Parotid gland (tissue), 1 donor: ENCODE results near the gene H3-7.

DNA sequence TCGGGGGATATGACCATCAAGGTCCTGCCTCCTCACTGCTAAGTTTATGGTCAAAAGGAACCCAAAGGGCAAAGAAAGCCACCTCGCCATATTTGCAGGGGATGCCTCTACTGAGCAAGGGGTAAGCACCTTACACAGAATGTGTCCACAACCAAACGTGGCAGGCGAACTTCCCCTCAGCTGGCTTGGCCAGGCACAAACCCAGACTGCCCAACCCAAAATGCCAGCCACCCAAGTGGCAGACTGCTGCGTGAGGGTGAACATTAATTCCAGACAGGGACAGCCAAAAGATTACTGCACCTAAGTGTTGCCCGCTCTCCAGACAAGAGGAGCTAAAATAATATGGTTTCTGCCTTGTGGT lies 16.0 kb downstream of the ZNF697 start:
- PRO-cap: no peak

DNA sequence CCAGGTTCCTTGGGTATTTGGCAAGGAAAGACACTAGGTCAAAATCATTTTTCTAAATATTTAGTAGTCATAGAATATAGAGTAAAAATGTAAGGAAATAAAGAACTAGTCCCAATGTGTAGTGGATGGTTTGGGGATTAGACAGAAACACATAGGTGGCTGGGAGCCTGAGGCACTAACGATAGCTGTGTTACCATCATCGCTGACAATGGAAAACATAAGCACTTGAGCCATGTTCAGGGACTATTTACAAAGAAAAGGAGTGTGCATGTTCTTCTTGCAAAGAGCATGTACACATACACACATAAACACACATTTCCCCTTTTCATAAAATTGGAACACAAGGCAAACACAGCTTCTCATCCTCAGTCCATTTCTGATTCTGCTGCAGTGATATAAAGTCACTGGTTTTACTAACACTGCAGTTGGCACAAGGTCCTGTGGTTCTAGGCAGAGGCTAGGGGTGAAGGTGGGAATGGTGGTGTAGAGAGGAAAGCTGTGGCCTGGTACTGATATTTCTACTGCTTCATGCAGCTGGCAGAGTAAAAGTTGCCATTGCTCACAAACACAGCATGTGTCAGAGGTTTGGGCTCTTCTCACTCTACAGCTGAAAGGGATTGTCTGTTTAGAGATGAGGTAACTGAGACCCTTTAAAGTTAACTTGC lies 620 bp downstream of the HMGCS2 start:
- PRO-cap: no peak

- PRO-cap: no peak
Observed at GRCh38 chr1:119778401-119778782, 9.7 kb upstream of the HMGCS2 start.

- PRO-cap: no peak
Observed at GRCh38 chr1:119806503-119806964, 4.7 kb downstream of the REG4 start.

DNA sequence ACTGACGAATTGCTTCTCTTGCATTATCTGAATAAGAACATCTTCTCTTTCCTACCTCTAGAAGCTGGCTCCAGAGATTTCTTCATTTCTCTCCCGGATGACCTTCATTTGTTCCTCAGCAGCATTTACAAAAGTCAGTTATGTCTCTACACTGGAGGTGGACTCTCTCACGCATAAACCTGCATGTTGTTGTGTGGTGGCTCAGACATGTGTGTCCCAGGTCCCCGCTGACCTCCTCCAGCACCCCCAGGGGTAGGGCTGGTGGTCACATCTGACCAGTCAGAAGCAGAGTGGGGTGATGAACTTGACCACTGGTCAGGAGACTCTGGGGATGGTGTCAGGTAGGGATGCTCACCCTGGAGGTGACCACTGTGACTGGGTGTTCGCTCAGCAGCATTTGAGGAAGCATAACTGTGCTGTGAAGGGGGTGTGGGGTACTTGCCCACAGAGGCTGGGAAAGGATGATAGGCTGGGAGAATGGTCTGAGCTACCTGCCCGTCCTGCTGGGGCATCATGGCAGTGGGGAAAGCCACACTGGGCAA lies 18.9 kb upstream of the ADAM30 start:
- PRO-cap: no peak

- PRO-cap: no peak
Observed at GRCh38 chr1:119921560-119922045, 25.3 kb upstream of the ADAM30 start.

- PRO-cap: no peak
Observed at GRCh38 chr1:120180033-120180499, 3.7 kb upstream of the SEC22B start.

GRCh38 chr1:120432912-120433811 lies 18.3 kb downstream of the NBPF8 start:
- PRO-cap: no peak

DNA sequence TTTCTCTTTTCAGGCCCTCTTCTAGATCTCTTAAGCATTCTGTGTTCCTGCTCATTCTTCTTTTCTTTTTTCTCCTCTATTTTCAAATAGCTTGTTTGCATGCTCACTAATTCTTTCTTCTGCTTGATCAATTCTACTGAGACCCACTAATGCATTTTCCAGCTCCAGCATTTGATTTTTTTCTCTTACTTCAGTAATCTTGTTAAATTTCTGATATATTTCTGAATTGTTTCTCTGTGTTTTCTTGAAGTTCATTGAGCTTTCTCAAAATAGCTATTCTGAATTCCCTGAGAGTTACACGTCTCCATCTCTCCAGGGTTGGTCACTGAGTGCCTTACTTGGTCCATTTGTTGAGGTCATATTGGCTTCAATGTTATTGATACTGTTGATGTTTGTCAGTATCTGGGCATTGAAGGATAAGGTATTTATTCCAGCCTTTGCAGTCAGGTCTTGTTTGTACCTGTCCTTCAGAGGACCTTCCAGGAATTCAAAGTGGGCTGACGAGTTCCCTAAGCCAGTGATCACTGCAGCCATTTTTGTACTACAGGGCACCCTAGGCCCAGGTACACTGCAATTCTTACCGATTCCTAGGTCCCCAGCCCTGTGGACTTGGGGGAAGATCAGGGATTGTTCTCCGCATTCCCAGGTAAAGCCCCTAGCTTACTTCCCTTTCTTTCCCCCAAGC lies 72.2 kb downstream of the NBPF8 start:
- PRO-cap: no peak

DNA sequence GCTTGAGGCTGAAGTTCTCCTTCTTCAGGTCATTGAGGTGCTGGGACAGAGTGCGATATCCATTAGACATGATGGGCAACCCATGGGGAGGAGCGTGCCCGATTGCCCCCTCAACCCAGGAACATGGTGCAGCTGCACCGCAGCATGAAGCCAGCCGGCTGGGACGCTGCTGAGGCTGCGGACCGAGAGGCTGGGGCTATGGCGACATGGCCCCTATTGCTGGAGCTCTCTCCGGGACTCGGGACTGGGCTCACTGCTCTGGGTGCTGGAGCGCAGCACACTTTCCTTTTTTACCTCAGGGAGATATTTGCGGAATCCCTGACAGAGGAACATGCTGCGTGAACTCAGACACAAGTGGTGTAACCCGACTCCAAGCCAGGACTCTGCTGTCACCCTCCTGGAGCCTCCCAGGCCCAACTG lies 103.3 kb upstream of the NOTCH2NLR start:
- PRO-cap: no peak

DNA sequence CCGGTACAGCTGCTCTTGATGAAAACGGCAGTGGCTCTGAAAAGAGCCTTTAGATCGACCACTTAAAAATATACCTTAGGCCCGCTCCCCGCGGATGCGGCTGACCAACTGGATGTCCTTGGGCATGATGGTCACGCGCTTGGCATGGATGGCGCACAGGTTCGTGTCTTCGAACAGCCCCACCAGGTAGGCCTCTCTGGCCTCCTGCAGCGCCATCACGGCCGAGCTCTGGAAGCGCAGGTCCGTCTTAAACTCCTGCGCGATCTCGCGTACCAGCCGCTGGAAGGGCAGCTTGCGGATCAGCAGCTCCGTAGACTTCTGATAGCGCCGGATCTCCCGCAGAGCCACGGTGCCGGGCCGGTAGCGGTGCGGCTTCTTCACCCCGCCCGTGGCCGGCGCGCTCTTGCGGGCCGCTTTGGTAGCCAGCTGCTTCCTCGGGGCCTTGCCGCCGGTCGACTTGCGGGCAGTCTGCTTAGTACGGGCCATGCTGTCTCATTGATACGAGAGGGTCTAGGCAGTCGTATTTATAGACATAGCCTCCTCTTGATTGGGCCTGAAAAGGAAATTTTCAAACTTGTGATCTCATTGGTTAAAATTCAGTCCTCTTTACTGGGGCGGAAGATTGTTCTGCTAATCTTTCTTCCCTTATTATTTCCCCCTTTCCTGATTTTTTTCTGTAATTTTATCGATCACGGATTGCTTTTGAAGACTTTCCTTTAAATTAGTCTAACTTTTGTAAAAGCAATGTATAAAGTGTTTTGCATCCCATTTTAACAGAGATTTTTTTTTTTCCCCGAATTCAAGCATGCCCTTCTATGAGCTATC lies at the start of gene H3-7:
Gene H3-7, minus strand, starts transcription at position 497 of the 825 bp plus-strand sequence.
- PRO-cap: no peak

DNA sequence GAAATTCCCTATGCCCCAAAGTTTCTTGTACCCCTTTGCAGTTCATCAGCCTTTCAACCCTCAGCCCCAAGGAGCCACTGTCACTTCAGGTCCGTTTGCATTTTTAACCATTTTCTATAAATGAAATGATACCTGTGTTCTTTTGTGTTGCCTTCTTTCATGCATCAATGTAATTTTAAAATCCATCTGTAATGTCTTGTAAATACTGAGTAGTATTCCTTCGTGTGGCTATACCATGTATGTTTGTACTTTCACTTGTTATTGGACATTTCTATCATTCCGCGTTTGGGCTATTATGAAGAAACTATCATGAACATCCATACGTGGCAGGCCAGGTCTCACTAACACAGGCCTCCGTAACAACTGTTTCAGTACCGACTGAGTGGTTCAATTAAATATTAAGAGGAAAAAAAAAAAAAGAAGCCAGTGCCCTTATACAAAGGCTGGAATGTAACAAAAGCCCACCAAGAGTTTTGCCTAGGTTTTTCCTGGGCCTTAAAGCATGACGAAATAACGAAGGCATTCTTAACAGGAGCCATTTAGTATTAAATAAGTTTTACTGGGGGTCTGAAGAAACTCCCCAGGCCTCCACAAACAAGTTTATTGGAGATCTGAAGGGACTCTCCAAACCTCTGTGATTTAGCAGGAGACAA lies 17.5 kb downstream of the NBPF15 start:
- PRO-cap: no peak

DNA sequence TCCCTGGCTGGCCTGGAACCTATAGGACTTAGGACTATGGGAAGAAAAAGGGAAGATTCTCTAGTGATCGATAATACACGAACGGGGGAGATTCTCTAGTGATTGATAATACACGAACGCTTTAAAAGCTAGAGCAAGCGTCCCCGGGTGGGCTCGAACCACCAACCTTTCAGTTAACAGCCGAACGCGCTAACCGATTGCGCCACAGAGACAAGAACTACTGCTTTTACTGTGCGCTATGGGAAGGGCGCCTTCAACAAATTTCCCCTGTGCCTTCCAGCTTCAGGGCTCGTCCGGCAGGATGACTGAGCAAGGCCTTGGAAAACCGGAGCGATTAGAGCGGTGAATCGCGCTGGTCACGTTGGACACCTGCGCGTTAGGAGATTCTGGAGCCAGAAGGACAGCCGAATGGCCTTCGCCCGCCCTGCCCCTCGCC lies 49.9 kb upstream of the NBPF20 start:
- PRO-cap: no peak

DNA sequence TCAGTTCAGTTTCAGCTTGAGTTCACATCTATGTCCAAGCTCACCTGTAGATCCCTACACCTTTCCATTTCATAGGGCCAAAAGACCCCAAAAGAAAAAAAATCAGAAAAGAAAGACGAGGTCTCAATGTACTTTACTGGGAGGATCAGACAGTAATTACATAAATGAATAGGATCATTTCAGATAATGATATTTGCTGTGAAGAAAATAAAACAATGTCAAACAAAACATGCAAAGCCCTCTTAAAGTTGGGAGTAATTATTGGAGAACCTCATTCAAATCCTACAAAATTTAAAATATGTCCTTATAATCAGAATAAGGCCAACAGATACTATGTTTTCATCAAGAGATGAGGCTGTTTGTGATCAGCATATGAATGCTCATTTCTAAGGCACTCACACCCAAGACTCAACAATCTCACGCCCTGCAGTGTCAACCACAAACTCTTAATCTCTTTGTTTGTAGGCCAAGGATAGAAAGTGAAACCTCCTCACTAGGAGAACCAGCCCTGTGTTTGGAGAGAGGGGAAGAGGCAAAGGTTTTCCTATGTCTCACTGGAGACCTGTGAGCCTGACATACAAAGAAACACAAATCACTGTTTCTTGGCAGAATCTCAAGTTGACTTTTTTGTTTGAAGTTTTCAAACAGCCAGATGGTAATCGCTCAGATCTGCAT lies 16.8 kb downstream of the PDZK1 start:
- PRO-cap: no peak

DNA sequence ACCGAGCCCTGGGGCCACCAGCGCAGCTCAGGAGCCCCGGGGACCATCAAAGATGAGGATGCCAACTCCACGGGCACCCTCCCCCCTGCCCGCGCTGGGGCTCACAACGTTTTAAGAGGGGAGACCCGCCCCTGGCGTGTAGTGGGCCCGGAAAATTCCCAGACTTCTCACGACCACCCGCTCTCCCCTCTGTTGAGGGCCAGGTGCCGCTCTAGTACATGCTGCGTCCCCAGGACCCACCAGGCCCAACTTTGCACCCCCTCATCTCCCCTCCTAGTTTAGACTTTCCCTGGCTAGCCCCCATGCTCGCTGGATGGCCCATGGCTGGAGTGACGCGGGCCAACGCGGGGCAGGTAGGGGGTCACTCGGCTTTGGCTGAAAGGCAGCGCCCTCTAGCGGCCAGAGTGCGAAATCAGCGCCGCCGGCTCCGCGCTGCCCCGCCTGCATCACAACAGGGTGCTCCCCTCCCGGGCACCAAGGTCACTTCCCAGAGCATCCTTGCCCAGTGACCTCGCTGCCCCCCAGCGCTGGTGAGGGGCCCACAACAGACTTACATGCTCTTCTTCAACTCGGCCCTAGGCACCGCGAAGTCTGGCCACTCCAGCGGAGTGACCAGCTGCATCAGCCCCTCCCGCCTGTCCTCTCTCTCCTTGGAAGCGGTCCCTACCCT lies 1.8 kb downstream of the CD160 start:
- PRO-cap: no peak

DNA sequence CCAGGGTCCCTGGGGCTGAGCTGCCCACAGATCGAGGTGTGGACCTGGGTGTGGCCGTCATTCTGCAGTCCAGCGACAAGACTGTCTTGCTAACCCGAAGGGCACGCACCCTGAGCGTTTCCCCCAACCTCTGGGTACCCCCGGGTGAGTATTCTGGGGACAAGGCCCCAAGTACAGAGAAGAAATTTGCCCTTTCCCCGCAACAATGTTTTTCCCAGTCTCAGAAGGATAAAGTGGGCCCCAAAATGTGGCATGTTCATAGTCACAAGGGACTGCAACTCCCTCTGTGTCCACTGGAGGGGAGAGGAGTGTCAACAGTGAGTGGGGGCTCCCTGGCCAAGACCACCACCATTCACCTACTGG lies 604 bp downstream of the NUDT17 start:
- PRO-cap: no peak

- PRO-cap: no peak
Observed at GRCh38 chr1:145920853-145921410, 2.4 kb upstream of the PEX11B start.

DNA sequence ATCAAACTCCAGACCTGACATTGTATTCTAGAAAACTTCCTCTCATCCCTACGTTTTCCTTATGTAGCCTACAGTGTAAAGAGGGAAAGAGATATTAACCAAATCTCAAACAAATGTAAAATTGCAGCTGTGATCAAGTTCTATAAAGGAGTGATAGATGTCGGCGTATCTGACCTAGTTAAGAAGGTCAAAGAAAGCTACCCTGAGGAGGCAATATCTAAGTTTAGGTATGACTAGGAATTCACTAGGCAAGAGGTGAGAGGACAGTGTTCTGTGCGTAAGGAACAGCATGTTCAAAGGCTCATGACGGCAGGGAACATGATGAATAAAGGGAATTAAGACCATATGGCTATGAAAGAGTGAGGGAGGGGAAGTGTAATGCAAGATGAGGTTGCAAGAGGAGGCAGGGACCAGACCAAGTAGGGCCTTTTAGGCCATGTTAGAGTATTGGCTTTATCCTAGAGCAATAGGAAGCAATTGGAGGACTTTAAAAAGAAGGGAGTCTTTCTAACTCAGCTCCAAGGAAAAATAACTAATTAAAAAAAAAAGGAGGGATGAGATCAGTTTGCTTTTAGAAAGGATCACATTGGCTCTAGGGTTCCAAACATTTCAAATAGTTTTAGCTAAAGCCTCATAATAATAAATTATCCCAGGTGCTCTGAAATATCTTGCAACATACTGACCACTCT lies 8.5 kb downstream of the LIX1L start:
- PRO-cap: no peak

DNA sequence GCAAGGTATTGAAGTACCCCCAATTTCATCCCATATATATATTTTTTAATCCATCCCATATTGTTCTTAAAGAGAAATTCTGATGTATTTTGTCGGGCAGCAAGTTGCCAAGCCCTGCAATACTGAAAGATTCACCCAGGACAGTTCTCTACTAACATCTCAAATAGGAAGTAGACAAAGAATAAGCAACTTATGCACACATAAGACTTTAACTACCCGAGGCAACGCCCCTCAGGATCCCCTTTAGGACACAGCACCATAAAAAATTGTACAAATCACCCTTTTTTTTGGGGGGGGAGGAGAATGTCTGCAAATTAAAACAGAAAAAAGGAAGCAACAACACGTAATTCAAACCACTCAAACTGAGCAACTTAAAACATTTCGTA lies 824 bp downstream of the TXNIP start:
- PRO-cap: no peak

DNA sequence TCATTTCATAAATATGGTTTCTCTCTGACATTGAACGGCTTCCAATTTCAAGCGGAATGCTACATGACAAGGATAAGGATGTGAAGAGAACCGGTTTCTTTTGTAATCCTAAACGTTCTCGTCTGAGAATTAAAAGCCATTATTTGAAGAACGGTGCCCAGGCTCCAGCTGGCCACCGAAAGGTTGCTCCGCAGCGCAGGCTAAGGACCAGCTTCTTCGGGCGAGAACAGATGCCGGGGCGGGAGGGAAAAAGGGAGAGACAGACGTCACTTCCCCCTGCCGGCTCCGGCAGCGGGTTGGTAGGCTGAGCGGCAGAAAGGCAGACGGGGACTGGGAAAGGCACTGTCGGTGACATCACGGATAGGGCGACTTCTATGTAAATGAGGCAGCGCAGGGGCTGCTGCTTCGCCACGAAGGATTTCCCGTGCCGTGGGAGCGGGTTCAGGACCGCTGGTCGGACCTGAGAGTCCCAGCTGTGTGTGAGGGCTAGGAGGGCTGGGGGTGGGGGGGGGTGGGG lies 31.7 kb upstream of the PPIAL4H start:
- PRO-cap: no peak